Melanocyte of skin (primary cell): ENCODE measurements around a stretch of chr12.

- CAGE, long polyA plus RNA, 2 experiments: no peak in any of the 2 experiments
Measured at GRCh38 chr12:46370149-46370719, 2.3 kb downstream of the SLC38A2 start.

GRCh38 chr12:46388974-46389753 lies 16.6 kb upstream of the SLC38A2 start:
- CAGE, long polyA plus RNA, 2 experiments: no peak in any of the 2 experiments

- CAGE, long polyA plus RNA, 2 experiments: no peak in any of the 2 experiments
Measured at GRCh38 chr12:46450316-46451102, 77.9 kb upstream of the SLC38A2 start.

- CAGE, long polyA plus RNA, 2 experiments: no peak in any of the 2 experiments
Measured at GRCh38 chr12:46523371-46524009, 150.9 kb upstream of the SLC38A2 start.

DNA sequence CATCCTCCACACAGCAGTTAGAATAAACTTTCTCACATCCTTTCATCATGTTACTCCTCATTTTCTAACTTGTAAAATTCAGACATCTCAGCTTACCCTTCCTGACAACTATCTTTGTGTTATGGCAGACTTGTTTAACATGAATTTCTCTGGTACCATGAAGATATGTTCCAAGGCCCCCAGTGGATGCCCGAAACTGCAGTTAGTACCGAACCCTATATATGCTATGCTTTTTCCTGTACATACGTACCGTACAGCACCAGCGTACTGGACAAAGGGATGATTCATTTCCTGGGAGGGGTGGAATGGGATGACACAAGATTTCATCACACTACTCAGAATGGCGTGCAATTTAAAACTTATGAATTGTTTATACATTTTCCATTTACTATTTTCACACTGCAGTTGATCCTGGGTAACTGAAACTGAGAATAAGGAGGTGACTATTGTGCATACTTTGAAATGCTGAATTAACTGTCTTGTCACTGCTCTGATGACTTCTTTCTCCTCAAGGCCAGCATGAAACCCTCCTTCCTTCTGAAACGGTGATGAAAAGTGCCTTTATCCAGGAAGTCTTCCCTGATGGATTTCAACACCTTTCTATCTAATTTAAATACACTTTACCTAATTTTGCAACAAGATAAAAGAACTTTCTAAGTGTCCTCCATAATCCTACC lies 177.3 kb upstream of the SLC38A2 start:
- CAGE, long polyA plus RNA, 2 experiments: no peak in any of the 2 experiments

- CAGE, long polyA plus RNA, 2 experiments: no peak in any of the 2 experiments
Measured at GRCh38 chr12:46657747-46658157, 168.0 kb downstream of the SLC38A4 start.

GRCh38 chr12:46660809-46661010 lies 165.1 kb downstream of the SLC38A4 start:
- CAGE, long polyA plus RNA, 2 experiments: no peak in any of the 2 experiments

DNA sequence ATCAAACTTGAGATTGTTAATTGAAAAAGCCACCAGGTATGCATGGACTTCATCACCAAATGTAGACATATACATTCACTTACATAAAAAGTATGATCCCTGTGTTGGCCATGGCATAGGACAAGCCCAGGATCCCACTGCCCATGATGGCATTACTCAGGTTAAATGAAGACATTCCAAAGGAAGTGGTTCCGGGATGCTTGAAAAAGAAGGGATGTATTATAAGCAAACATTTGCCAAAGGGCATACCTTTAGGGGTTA lies 38.0 kb downstream of the SLC38A4 start:
- CAGE, long polyA plus RNA, 2 experiments: no peak in any of the 2 experiments

DNA sequence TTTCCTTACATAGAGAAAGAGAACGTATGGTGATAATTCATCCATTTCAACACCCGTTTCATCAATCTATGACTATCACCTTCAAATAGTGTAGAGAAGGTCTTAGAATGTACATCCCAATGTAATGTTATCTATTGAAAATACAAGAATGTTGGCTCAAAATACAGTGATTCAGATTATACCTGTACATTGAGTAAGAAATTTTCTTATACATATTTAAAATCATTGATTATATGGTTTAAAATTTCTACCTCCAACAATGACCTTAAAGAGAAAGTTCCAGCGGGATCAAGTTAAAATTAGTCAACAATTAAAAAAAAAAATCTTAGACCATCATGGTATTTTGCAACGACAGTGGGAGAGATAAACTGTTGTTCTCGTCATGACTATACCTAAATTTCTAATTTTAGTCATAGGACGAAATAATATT lies 19.1 kb downstream of the SLC38A4 start:
- CAGE, long polyA plus RNA, 2 experiments: no peak in any of the 2 experiments

- CAGE, long polyA plus RNA, 2 experiments: no peak in any of the 2 experiments
Measured at GRCh38 chr12:46831427-46832092, 5.8 kb upstream of the SLC38A4 start.

- CAGE, long polyA plus RNA, 2 experiments: no peak in any of the 2 experiments
Measured at GRCh38 chr12:46934587-46935080, 108.8 kb upstream of the SLC38A4 start.

DNA sequence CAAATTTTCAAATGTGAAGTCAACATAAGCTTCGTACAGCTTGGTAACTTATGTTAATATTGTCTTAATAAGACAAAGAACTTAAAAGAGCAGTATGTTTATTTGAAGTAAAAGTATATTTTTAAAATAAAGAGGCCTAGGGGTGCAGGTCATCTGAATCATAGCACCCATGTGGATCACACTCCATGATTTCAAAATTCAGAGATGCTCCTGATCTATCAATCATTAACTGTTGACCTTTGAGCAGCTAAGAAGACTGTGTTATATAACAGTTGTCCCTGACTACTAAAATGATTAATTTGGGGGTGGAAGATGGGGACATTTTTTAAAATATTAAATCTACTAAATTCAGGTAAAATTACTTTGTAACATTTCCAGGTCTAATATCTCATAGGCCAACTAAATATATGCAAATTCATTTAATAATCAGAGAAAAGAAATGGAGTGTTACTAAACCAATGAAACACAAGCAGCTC lies 120.8 kb upstream of the PCED1B start:
- CAGE, long polyA plus RNA, 2 experiments: no peak in any of the 2 experiments

DNA sequence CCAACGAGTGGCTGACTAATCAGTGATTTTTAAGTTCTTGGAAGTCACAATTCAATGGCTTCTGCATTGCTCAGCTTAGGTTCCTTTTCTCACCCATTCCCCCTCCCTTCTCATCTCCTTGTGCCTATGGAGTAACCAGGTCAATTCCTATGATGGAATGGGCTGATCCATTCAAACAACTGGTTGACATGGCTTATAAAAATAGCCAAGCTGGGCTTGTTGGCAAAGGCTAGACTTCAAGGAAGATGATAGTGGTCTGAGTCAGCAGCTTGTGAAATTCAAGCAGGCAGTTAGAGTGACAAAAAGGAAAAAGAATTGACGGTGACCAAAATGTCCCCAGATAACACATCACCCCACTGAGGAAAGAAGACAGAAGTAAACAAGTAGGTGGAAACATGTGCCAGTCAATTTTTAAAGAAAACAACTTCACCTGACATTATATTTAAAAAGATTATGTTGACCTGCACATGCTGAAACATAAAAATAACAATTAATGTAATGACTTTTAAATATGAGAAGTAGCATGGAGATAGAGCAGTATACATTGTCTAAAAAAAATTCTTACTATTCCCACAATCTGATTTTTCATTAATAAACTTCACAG lies 119.8 kb upstream of the PCED1B start:
- CAGE, long polyA plus RNA, 2 experiments: no peak in any of the 2 experiments

DNA sequence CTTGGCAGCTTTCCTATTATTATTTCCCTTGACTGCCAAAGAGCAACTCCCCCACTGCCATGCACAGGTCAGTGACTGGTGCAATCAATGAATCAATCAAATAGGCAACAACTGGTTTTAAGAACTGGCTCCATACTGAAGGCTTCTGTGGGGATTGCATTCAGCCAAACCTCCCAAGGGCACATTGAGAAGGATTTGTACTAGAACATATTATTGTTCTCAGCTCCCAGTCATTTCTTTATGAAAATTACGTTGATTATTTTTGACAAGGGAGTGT lies 115.3 kb upstream of the PCED1B start:
- CAGE, long polyA plus RNA, 2 experiments: no peak in any of the 2 experiments

DNA sequence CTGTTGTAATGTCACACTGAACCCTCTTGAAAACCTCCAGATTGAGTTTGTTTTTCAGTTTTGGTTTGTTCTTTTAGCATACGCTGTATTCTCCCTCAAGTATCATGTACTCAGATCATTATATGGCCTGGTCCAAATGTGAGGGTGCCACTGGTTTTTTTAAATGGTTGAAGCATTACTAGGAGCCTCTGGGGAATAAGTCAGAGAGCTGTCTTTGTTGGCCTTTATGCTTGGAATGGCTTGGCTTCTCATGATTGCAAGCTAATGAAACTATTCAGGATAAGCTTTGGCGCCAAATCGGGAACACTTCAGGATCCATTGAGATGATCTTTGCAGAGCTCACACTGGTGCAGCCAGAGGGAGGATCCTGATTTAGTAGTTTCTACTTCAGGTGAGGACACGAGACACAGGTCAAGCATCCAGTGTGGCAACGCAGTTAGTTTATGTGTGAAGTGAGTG lies 113.7 kb upstream of the PCED1B start:
- CAGE, long polyA plus RNA, 2 experiments: no peak in any of the 2 experiments

GRCh38 chr12:47032862-47033413 lies 46.5 kb upstream of the PCED1B start:
- CAGE, long polyA plus RNA, 2 experiments: no peak in any of the 2 experiments

DNA sequence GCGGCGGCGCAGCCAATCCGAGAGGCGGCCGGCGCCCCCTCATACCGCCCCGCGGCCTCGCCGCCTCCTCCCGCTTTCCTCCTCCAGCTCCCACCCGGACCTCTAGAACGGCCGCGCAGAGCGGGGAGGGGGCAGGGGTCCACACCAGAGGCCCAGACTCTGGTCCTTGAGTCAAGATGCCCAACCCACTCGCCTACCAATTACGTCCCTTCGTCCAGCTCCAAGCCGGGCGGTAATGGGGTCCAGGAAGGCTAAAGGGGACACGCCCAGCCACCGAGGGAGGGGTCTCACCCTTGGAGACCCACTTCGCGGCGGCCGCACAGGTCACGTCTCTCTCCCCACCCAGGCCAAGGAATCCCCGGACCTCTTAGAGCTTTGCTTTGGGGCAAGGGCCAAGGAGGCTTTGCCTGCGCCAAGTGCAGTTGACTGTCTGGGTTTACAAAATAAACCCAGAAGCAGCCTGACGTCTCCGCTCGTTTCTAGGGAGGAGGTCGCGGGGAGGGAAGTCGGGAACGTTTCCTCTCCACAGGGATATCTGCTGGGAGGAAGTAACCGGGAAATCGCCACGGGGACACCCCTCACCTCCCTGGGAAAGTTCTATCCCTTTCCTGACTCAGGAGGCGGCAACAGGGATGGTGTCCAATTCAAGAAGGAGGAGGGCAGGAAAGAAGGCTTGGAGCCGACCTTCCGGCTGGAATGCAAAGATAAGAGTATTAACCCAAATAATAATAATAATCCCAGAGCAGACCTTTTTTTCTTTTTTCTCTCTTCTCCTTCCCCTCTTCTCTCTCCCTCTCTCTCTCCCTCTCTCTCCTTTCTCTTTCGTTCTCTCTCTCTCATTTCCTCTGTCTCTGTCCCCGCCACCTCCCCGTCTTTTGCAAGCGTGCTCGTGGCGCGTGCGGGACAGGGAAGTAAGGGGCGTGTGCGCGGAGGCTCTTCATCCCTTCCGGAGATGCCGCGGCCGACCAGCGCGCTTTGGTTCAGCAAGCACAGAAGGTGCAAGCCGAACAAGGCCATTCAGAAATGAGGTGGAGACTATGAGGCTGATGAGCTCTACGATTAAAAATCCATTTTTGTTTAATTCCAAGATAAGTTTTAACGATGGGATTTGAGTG lies 607 bp upstream of the AMIGO2 start:
- CAGE, long polyA plus RNA, 2 experiments: no peak in any of the 2 experiments

- CAGE, long polyA plus RNA, 2 experiments: no peak in any of the 2 experiments
Measured at GRCh38 chr12:47267763-47268141, 188.0 kb upstream of the AMIGO2 start.

DNA sequence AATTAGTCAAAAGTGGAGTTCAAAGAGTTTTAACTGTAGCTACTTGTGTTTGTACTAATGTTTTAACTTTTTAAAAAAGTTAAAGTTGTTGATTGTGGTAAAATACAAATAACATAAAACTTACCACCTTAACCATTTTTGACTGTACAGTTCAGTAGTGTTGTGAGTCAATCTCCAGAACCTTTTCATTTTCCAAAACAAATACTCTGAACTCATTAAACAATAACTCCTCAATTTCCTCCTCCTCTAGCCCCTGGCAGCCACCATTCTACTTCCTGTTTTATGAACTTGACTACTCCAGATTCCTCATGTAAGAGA lies 299.1 kb upstream of the AMIGO2 start:
- CAGE, long polyA plus RNA, 2 experiments: no peak in any of the 2 experiments

- CAGE, long polyA plus RNA, 2 experiments: no peak in any of the 2 experiments
Measured at GRCh38 chr12:47758063-47758505, 596 bp downstream of the RAPGEF3 start.